HTERT-HM (cell line): ENCODE results near the genes CDK13 and MPLKIP.

DNA sequence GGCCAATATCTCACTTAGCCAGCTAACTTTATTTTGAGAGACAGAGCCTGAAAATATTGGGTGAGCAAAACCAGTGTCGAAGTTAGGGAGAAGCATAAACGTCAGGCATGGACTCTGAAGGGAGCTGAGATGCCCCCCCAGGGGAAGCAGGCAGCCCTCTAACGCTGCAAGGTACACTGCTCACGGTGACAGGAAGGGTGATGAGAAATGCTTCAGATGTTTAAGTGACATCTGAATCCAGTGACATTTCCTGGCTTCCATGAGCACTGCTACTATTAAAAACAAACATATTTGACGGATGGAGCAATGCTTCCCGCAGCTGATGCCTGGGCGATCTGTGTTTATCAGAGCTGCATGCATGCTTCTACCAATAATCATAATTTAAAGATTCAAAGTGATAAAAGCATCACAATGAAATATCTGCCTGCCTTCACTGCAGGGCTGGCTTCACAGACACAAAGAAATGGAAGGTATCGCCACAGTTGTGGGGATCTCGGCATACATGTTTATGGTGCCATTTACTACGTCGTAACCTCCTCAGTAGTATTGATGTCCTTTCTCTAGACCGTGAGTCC is 66.0 kb upstream of the AOAH start:
- RRBS: no CpG with 5 or more reads among the region's 12 CpGs

- RRBS: no CpG with 5 or more reads among the region's 12 CpGs
Observed at GRCh38 chr7:37031720-37032555, 307.6 kb upstream of the AOAH start.

GRCh38 chr7:37336279-37336796 is 112.3 kb downstream of the ELMO1 start:
- RRBS: no CpG with 5 or more reads among the region's 8 CpGs

DNA sequence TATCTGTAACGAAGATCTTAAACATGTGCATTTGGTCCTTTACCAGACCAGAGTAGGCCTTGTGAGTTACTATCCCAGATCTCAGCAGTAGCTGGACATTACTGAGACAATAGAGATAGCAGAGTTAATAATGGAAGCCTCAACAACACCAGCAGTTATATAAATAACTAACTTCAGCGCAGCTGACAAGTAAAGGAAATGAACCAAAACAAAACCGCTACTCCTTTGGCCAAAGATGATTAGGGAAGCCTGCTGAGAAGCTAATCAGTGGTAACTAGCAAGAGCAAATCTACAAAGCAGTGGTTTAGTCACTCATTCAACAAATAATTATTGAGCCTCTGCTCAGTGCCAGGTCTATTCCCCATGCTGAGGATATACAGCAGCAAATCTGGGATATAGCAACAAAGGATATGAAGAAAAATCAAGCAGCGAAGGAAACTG is 103.8 kb downstream of the ELMO1 start:
- RRBS: no CpG with 5 or more reads among the region's 4 CpGs

GRCh38 chr7:37385510-37386307 is 63.0 kb downstream of the ELMO1 start:
- RRBS: 4% methylated on average over 2 of the region's 12 CpGs

- RRBS: no CpG with 5 or more reads among the region's 7 CpGs
Observed at GRCh38 chr7:37511711-37512386, 63.2 kb upstream of the ELMO1 start.

GRCh38 chr7:37694208-37694672 is 10.7 kb downstream of the GPR141 start:
- RRBS: no CpG with 5 or more reads among the region's 3 CpGs

- RRBS: 30% methylated on average over 5 of the region's 56 CpGs
Observed at GRCh38 chr7:37915804-37916606, 612 bp downstream of the SFRP4 start.

GRCh38 chr7:38178695-38179286 is 746 bp downstream of the STARD3NL start:
- RRBS: under 1% methylated on average over 2 of the region's 14 CpGs

DNA sequence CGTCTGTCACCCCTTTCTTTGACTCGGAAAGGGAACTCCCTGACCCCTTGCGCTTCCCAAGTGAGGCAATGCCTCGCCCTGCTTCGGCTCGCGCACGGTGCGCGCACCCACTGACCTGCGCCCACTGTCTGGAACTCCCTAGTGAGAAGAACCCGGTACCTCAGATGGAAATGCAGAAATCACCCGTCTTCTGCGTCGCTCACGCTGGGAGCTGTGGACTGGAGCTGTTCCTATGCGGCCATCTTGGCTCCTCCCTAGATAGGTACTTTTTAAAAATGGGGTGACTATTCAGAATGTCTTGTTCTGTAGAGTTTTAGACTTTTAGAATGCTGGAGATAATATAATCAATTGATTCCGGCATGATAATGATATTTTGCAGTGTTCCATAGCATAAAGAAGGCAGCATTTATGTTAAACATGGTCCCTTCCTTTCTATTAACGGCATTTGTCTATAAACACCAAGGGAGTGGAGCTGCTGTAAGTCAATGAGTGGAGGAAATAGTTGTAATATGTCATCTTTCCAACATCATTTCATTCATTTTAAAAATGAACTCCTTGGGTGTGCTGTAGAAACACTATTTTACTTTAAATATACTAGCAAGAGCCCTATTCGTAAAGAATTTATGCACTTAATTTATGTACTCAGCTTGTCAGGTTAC is 35.7 kb downstream of the POU6F2 start:
- RRBS: no CpG with 5 or more reads among the region's 20 CpGs

GRCh38 chr7:39014076-39014473 is 36.4 kb downstream of the POU6F2 start:
- RRBS: no CpG with 5 or more reads among the region's 2 CpGs

DNA sequence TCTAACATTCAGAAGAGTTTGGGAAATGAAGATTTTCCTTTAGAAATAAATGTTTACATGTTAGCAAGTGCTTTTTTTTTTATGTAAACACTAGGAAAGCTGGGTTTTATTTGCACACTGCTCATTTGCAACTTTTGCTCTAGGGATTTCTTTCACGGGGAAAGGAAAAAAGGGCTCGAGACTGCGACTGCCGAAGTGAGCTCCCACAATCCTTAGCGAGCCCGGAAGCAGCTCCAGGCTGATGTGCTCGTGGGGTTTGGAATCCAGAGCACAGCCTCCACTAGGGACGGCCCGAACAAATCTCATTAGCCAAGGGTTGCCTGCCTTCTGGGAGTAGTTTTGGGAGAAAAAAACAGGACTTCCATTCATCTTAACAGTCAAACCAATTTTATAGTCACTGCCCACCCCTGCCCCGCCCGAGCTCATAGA is 107.9 kb upstream of the YAE1 start:
- RRBS: no CpG with 5 or more reads among the region's 11 CpGs

DNA sequence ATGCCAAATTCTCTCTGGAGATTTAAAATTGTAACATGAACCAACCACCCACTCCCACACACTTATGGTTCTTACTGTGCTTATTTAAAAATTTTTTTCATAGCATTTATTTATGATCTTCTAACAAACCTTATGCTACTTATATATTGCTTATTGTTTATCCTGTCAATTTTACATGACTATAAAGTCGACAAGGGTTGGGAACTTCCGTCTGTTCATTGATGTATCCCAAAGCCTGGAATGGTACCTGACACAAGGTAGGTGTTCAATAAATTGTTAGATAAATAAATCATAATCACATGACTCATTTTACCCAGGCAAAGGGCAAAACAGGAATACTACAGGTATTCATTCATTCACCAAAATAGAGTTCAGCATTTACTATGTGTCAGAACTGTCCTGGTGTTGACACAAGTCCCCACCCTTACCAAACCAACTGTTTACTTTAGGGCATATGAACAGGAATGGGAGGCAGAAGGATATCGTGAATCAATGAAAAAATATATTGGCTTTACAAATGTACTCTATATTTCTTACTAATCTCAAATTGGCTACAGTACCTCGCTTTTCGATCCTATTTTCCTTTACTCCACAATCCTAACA is 735 bp upstream of the YAE1 start:
- RRBS: no CpG with 5 or more reads among the region's 5 CpGs

DNA sequence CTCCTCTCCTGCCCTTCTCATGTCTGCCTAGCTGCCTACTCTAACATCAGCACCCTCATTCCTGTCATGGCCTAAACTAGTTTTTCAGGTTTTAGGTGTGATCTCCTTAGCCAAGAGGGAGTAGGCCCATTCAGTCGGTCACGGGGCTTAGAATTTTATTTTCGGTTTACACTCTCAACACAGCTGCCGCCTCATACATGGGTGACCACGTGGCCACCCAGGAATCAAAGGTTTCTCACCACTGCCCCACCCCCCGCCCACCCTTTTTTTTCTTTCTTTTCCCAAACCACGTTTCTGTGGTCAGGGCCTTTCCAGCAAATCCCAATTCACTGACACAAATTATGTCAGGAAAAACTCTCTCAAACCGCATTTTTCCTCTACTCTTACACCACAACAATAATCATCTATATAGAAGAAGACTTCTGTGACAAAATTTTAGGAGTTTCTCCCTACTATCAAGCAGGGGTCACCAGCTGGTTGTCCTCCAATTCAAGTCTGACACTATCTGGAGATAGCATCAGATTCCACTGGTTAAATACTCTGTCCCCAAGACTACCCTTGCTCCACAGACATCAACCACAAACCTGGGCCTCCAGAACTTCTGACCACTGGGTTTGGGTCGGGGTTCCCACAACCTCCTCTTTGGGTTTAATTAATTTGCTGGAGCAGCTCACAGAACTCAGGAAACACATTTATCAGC is 97.4 kb downstream of the RALA start:
- RRBS: no CpG with 5 or more reads among the region's 9 CpGs

- RRBS: 25% methylated on average over 6 of the region's 30 CpGs
Observed at GRCh38 chr7:39754106-39754778, 130.9 kb downstream of the RALA start.

GRCh38 chr7:39949970-39950425 is at the start of gene CDK13:
CDK13 (plus strand) TSS chr7:39950256.
- RRBS: 1% methylated on average over 30 of the region's 57 CpGs

- RRBS: no CpG with 5 or more reads among the region's 8 CpGs
Observed at GRCh38 chr7:39979436-39980265, 29.6 kb downstream of the CDK13 start.

GRCh38 chr7:40093870-40095187 is 40.1 kb downstream of the MPLKIP start:
- RRBS: no CpG with 5 or more reads among the region's 14 CpGs

GRCh38 chr7:40134133-40135140 is at the start of gene MPLKIP:
MPLKIP (minus strand) TSS chr7:40134622.
- RRBS: 1% methylated on average over 53 of the region's 88 CpGs

- RRBS: no CpG with 5 or more reads among the region's 12 CpGs
Observed at GRCh38 chr7:40135612-40135858, 730 bp downstream of the SUGCT start.